ENCODE data around the genes AGFG1 and SCYGR8.

DNA sequence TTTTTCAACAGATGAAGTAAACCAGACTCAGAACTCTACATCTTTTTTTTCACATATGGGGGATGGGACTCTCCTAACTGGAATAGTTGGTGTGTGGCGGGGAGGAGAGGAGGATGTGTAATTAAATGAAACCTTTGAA is 73.9 kb downstream of the IRS1 start:
- PRO-cap = no peak

DNA sequence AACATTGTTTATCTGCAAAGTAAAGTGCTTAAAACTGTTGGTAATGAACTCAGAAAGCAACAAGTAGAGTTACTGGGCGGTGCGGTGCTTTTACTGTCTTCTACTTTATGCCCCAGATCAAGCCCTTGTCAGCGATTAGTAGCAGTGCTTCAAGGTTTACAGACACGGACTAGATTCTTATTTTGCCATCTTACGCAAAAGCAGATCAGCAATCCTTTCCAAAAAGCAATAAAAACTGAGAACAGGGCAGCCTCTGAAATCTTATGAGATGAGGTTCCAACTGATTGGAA is 15.5 kb downstream of the COL4A3 start:
- PRO-cap = no peak

- PRO-cap = no peak
Measured at GRCh38 chr2:227414637-227415272, 27.0 kb upstream of the SCYGR1 start.

GRCh38 chr2:227471779-227472660 is at the start of gene AGFG1:
AGFG1 (plus strand) TSS chr2:227472156.
- PRO-cap = unidirectional peak, plus-strand start at chr2:227472162; bidirectional peak, plus-strand start at chr2:227472431, minus-strand start at chr2:227472413

GRCh38 chr2:227475025-227475657 is 3.2 kb downstream of the AGFG1 start:
- PRO-cap = no peak

DNA sequence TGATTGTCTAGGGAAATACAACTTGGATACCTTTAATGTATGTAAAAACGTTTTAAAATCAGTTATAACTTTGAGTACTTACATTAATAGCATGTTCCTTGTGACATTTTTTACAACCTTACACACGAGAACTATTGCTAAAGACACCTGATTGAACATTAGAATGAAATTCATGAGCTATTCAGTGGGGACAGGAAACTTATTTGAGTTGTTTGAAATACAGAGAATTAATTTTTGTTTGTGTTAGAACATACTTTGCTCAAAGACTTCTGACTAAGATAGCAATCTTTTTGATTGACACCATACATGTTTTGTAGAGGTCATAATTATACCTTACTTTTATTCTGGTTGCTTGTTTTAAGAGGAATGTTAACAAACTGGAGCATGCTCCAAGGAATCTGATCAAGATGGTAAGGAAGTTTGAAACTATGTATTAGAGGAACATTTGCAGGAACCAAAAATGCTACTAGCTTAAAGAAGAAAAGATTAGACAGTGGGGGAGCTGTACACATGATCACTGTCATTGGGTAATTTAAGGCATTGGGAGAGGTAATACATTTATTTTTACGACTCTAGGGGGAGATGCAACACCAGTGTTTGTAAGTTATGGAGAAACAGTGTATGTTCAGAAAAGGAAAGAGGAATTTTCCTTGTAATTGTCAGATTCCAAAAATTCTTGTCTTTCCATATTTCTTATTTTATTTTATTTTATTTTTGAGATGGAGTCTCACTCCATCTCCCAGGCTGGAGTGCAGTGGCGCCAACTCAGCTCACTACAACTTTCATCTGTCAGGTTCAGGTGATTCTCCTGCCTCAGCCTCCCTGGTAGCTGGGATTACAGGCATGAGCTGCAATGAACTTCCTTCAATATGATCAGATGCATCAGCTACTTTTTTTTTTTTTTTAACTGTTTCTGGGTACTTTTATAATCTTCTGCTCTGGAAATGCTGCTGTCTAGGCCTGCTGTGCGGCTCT is 8.0 kb downstream of the AGFG1 start:
- PRO-cap = no peak

- PRO-cap = no peak
Measured at GRCh38 chr2:227527939-227528406, 56.0 kb downstream of the AGFG1 start.

DNA sequence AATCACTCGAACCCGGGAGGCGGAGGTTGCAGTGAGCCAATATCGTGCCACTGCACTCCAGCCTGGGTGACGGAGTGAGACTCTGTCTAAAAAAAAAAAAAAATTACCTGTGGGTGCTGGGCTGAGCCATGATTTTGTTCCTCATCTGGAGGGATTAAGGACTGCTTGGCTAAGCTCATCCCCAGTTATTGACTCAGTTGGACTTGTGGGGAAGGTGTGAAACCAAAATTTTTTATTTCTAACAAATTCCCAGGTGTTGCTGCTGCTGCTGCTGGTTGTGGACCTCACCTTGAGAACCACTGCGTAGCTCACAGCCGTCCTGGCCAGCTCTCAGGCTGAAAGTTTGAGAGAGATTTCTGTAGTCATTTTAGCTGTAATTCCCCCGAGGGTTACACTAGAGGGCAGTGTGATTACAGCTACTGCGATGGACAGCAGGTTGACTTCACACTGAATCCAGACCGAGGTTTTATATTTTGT is 8.5 kb upstream of the SCYGR5 start:
- PRO-cap = no peak

DNA sequence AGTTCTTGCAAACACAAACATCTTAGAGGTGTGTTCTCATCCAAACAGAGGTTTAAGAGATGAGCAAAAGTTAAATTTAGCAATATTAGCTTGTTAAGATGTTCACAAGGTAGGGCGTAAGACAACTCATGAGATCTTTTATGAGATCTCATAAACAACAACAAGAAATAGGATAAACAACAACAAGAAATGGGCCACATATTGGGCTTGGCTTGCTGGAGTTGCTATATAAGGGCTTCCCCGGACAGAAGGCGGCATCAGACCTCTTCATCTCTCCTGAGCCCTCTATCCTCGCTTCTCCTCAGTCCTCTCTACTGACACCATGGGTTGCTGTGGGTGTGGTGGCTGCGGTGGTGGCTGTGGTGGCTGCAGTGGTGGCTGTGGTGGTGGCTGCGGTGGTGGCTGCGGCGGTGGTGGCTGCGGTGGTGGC is at the start of gene SCYGR8:
Gene SCYGR8, plus strand, starts transcription at position 323 of the 430 bp plus-strand sequence.
- PRO-cap = no peak

DNA sequence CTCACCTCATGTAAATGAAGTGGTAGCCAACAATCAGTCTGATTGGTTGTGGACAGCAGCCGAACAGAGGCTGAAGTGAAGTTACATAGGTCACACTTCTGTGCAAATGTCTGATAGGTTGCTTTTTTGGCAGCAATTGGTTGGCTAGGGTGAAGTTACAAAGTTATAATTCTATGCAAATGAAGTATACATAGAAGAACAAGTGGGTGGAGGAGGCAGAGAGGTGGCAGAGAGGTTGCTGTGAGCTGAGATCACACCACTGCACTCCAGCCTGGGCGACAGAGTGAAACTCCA is 6.1 kb downstream of the SCYGR8 start:
- PRO-cap = no peak

GRCh38 chr2:228568045-228568653 is 386.7 kb upstream of the SPHKAP start:
- PRO-cap = no peak

GRCh38 chr2:229116788-229117266 is 154.3 kb downstream of the PID1 start:
- PRO-cap = no peak

DNA sequence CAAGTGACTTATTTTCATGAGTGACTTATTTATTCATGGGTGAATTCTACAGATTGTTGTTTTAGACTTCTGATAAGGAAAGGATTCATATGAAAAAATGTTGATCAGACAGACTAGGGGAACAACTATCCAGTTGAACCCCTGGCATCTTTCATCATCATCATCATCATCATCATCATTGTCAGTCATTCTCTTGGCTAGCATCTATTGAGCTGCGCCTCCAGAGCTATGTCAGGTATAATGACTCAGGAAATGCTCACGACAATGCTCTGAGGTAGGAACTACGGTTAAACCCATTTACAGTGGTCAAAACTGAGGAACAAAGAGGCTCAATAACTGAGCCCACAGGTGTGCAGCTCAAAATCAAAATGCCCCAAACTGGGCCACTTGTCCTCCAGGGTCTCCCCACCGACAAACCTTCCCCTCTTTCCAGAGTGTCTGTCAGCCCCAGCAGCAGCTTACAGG is 93.5 kb downstream of the PID1 start:
- PRO-cap = no peak

- PRO-cap = no peak
Measured at GRCh38 chr2:229180598-229181216, 90.4 kb downstream of the PID1 start.

- PRO-cap = no peak
Measured at GRCh38 chr2:229198532-229199677, 72.2 kb downstream of the PID1 start.

GRCh38 chr2:229339580-229339836 is 68.4 kb upstream of the PID1 start:
- PRO-cap = no peak

DNA sequence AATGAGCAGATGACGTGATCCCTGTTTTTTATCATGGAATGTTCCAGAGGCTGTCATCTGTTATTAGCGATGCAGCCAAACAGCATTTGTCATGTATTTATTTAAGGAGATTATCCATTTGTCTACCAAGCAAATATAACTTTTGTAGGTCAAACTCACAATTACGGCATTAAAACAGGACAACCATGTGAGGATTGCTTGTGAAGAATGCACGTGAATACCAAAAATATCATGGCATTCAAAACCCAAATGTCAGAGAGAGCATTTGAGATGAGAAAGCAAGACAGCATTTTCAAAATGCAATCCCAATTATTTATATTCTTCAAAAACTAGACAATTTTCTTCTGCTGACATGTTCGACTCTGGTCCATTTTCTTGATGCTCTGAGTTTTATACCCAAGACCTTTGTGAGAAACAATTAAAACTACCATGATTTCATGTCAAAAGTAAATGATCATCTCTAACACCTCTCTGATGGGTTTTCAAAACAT is 141.3 kb downstream of the DNER start:
- PRO-cap = no peak

DNA sequence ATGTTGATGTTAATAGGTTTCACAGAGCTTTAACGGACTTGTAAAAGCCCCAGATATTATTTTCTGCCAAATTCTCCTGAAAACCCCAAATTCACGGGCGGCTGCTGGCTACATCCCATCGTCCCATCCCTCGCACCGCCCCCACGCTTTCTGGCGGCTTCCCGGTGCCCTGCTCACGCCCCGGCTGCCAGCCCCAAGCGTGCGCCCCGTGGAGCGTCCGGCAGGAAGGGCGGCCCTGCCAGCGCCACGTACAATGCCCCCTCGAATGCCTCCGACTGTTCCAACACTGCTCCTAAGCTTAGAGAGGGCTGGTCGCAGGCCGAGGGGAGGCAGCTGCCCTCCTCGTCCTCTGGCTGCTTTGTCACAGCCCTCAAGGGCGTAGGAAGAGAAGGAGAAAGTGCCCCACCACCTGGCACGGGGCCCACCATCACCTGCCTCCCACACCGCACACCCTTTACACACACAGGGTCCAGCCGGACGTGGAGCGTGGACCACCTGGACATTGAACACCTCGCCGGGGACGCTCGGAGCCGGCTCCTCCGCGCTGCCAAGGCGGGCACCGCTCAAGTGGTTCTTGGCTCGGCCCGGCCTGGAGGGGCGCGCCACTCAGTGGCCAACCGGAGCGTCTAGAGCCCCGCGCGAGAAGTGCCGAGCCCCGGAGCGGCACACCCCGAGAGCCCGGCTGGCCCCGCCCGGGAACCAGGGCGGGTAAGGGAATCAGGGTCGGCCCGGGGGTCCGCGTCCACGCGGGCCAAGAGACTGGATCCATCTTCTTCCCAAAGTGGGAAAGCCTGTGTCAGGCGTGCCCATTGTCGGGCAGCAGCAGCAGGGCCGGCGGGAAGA is 881 bp downstream of the DNER start:
- PRO-cap = no peak

DNA sequence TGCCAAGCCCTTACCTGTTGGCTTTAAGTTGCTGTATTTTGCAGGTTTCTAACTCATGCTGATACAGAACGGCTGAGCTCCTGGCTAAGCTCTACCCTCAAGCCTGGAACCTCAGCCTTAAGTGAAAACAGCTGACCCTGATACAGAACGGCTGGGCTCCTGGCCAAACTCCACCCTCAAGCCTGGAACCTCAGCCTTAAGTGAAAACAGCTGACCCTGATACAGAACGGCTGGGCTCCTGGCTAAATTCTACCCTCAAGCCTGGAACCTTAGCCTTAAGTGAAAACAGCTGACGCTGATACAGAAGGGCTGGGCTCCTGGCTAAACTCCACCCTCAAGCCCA is 17.5 kb upstream of the DNER start:
- PRO-cap = no peak

GRCh38 chr2:229791699-229792475 is 77.5 kb upstream of the DNER start:
- PRO-cap = no peak

Data from duodenum (tissue), 1 donor.